HTERT-HM (cell line): ENCODE measurements around a stretch of chr10.

DNA sequence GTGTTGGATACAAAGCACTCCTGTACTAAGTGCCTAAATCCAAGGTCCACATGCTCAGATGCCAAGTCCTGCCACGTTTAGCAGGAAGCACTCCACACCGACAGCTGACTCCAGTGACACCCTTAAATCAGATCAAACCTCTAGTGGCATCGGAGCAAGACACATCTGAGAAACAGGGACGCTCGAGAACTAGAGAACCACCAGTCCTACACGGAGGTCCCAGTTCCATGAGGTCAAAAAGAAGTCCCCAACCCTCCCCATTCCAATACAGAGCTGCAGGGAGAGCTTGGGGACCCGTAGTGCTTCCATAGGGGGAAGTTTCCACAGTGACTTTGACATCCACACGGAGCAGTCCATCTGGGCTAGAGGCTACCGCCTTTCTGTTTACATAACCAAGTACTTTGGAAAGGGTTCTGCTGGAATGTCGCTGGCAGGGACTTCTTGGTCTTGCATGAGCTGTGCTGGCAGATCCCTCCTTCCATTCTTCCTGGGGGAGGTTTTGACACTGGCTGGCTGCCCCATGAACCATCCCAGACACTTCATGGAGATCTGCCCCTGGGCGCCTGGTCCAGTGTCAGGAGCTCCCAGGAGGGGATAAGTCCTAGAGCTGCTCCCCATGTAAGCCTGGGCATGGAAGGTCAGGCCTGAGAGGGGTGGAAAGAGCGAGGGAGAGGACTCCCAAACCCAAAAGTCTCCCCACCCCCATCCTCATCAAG, 290.7 kb downstream of the PRPF18 start:
- RRBS, result no CpG with 5 or more reads among the region's 12 CpGs

GRCh38 chr10:13971591-13971956, 359.1 kb downstream of the FRMD4A start:
- RRBS, result no CpG with 5 or more reads among the region's 7 CpGs

- RRBS, result no CpG with 5 or more reads among the region's 5 CpGs
Observed at GRCh38 chr10:14531968-14532428, 201.3 kb upstream of the FRMD4A start.

DNA sequence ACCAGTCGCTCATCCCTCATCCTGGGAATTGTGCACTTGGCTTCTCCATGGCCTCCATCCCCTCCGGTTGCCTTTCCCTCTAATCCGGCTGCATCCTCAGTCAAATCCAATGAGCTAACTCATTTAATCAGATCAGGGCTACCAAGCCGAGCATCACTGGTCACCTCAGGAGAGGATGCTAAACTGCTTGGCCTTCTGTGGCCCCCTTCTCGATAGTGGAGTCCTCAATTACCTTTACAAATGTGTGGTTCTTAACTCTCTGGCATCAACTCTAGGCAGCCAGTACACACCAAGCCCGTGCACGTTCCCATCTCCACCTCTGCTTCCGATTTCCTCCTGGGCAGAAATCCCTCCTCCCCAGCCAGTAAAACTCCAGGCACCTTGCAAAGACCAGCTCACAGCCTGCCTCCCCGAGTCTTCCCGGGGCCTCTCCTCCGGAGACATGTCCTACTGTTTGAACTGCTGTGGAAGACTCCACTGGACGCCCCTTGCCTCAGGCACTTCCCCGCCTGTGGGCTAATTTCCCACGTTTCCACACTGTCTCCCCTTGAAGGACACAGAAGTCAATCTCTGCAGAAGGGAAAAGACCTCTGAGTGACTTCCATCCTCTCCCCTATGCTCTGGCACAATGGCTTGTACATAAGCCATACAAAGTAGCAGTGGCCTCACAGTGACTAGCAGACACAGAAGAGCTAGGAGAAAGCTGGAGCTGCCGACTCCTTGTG, 210.6 kb upstream of the FRMD4A start:
- RRBS, result no CpG with 5 or more reads among the region's 15 CpGs

GRCh38 chr10:14570616-14571490, 203.8 kb downstream of the FAM107B start:
- RRBS, result no CpG with 5 or more reads among the region's 3 CpGs

GRCh38 chr10:14585820-14586516, 188.7 kb downstream of the FAM107B start:
- RRBS, result no CpG with 5 or more reads among the region's 8 CpGs

GRCh38 chr10:14599768-14600612, 174.7 kb downstream of the FAM107B start:
- RRBS, result no CpG with 5 or more reads among the region's 12 CpGs

DNA sequence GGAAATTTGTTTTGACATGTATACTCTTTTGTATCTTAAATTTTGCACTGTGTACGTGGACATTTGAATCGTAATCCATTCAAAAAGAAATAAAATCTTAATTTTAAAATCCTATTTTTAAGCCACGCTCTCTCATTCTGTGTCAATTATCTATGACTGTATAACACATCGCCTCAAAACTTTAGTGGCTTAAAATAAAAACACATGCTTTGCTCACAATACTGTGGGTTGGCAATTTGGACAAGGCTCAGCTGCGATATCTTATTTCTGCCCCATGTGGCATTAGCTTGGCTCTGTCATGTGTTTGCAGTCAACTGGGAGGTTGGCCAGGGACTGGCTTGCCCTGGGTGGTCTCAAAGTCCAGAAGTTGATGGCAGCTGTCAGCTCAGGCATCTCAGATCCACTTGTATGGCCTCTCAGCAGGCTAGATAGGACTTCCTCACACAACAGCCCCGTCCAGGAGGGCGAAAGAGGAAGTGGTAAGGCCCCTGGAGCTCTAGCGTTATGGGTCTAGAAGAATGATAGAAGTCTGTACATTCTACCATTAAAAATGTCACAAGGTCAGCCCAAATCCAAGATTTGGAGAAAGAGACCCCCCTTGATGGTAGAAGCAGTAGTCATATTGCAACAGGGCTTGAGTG, 166.4 kb downstream of the FAM107B start:
- RRBS, result no CpG with 5 or more reads among the region's 8 CpGs

GRCh38 chr10:15141032-15141554, 27.4 kb downstream of the NMT2 start:
- RRBS, result no CpG with 5 or more reads among the region's 10 CpGs

DNA sequence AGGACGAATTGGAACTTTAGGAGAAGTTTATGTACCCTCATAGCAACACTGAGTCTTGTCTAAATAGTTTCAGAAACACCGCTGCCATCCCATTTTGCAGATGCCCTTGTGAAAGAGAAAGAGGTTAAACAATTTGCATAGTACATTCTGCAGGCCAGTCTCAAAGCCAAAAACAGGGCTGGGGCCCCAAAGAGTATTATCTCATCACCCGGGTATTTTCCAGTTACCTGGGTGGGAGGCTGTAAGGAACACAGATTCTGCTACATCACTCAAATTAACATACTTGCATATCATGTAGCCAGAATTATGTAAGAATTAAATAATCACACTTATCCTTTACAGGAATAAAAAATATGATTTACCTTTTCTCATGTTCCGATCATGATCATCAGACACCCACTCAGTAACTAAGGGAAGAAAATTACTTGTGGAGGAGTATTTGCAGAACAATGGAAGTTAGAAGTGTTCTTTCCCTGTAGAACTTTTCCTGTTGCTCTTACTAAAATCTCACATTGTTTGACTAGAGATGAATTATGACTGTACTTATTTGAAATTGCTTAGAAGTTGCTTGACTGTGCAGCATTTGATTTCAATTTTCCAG, 3.2 kb upstream of the FAM171A1 start:
- RRBS, result no CpG with 5 or more reads among the region's 4 CpGs

DNA sequence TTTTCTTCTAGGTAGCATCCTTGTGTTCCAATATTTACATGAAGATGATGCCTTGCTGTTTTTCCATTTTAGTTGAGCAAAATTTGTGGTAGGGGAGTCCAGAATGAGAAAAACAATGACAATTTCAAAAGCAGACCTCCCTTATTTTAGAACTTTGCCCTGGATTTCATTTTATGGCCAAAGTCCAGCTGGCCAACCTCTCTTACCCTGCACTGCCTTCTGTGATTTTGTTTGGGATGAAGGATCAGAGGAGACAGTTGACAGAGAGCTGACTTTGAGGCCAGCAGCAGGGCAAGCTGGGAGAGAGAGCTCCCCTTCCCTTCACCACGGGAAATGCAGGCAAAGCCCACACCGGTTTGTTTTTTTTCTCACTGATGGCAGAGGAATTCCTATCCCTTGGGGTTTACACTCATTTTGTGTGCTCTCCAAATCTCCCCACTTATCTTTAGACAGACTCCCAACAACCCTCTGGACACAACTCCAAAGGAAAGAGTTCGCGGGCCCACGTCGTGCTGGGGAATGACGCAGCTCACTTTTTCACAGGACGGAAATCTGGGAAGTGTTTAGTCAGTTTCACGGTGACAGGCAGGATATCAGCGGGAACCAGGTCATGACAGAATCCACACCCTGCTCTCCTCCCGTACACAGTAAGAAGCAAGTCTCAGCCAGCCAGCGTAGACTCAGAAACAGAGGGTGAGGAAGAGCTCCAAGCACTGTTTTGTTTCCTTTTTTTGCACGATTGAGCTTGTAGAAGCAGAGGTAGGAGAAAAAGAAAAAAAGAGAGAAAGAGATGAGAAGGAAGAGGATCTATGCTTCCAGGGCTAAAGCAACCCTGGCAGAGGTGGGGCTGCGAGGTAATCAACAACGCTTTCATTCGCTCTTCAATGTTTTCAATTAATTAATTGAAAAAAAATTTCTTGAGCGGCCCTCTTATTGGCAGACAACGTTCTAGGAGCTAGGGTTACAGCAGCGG, 68.3 kb upstream of the FAM171A1 start:
- RRBS, result no CpG with 5 or more reads among the region's 19 CpGs

DNA sequence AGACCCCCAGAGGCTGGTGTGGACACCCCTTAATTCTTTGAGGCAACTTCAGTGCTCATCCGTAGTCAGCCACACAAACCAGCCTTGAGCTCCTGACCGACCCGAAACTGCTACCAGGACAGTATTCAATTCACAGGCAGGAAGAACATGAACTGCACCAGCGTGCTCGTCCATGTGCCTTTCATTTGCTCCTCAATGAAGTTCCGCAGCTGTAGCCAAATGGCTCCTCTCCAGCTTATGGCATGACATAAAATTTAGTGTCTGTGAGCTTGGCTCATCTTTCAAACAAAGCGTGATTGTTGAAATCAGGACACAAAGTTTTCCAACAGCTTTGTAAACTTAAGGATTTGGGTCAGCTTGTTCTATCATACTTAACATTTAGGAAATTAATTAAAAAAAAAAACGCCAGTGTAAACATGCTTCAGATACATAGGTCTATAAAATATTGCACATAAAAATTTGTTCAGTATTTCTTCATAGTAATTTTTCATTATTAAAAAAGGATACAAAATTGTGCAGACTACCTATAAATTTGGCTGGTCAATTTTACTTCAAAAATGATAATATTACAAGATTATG, 144.2 kb upstream of the FAM171A1 start:
- RRBS, result no CpG with 5 or more reads among the region's 8 CpGs

DNA sequence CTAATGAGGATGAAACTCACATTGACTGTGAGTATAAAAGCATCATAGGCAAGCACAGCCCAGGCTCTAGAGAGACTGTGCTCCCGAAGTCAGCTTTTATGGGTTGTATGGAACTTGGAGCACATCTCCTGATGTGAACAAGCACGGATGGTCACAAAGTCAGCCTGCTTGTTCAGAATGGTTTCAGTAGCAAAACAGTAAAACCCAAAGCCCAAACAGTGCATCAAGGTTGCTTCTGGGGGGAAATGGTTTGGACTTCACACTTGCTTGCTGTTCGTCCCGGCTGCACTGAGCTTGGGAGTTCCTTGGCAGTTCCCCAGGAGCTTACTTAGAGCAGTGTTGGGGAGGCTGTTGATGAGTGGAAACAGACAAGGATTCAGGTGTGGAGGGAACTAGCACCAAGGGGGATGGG, 19.6 kb upstream of the ITGA8 start:
- RRBS, result no CpG with 5 or more reads among the region's 4 CpGs

DNA sequence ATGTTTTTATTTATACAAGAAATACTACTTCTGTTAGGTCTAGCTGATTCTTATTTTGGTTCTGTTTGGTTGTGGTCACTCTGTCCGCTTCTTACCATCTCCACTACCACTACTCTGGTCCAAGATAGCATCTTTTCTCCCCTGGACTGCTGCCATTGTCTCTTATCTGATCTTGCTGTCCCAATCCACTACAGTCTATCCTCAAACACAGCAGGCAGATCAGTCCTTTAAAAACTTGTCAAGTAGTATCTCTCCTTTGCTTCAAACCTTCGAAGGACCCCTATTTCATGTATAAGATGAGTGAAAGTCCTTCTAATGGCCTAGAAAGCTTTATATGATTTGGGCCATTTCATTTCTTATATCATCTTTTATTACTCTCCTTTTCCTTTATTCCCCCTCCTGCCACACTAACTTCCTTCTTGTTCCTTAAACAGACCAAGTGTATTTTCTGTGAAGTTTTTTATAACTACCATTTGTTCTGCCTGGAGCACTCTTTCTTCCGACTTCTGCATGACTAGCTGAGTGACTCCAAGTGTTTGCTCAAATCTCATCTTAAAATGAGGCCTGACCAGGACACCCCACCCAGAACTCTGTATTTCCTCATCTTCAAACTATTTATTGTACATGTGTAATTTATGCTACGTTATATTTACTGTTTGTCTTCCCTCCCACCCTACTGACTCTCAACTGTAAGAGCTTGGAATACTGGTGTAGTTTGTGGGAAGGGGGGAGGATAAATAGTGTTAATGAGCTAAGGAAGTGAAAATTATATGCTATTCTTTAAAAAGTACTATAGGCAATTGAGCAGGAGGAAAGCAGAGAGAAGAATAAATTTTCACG, 3.3 kb downstream of the MINDY3 start:
- RRBS, result no CpG with 5 or more reads among the region's 5 CpGs

- RRBS, result no CpG with 5 or more reads among the region's 8 CpGs
Observed at GRCh38 chr10:16592541-16593353, 71.1 kb upstream of the C1QL3 start.

- RRBS, result no CpG with 5 or more reads among the region's 12 CpGs
Observed at GRCh38 chr10:16828059-16828535, 10.9 kb upstream of the RSU1 start.

- RRBS, result no CpG with 5 or more reads among the region's 10 CpGs
Observed at GRCh38 chr10:17006603-17007239, 122.9 kb downstream of the CUBN start.

DNA sequence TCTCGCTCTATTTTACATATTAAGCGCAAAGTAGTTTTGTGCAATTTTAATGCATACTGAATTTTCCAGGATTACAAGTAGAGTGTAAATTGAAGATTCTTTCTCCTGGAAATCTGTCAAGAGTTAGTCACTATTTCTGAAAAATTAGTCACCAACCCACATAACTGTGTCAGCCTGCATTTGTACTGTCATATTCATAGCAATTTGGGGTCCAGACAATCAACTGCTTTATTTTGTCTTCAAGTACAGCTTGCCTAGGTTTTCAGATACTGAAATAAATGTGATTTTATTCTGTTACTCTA, 55.2 kb downstream of the CUBN start:
- RRBS, result no CpG with 5 or more reads among the region's 2 CpGs

DNA sequence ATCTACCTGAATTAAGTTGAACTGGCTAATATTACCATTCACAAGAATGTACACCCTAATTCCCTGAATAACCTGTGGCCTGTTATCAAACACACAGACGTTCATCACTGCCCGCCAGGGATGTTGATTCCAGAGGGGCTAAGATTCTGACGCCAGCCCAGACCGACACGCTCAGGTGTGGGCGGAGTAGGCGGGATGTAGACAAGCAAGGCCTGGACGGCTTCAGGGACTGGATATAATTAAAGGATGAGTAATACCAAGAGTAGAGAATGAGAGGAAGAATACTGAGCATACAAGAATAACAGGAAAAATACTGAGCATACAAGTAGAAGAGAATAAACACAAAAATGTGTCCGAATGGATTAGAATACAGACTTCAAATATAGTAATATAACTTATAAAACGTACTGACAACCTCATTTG, 29.0 kb downstream of the CUBN start:
- RRBS, result no CpG with 5 or more reads among the region's 10 CpGs

GRCh38 chr10:17178938-17179599, 22.4 kb downstream of the TRDMT1 start:
- RRBS, result no CpG with 5 or more reads among the region's 6 CpGs